M059J (cell line): Measurements from ENCODE around the gene PCCA.

DNA sequence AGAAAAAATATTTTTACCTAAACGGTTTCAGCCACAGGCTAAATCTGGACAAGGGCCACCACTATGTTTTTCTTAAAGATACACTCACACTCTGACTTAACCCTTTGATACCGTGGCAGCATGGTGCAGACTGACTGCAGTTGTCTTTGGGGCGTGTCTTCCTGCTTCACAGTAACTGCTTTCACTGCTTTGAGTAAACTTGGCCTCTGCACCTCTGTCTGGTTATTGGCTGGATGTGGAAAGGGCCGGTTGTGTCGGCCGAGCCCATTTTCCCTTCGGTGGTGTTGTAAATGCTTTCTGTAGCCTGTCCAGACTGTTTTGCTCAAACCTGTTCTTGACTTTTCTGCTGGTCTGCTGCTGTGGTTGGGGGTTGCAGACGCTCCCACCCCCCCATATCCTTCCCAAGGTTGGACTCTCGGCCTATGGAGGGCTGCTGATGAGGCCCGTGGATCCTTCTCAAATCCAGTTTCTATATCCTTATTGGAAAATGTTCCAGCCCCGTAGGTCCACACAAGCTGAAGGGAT, 90.1 kb upstream of the RNF113B start:
- RAMPAGE, long total RNA = no peak

- RAMPAGE, long total RNA = no peak
Measured at GRCh38 chr13:98285928-98286524, 109.0 kb upstream of the RNF113B start.

GRCh38 chr13:98293225-98293679, 116.2 kb upstream of the RNF113B start:
- RAMPAGE, long total RNA = no peak

DNA sequence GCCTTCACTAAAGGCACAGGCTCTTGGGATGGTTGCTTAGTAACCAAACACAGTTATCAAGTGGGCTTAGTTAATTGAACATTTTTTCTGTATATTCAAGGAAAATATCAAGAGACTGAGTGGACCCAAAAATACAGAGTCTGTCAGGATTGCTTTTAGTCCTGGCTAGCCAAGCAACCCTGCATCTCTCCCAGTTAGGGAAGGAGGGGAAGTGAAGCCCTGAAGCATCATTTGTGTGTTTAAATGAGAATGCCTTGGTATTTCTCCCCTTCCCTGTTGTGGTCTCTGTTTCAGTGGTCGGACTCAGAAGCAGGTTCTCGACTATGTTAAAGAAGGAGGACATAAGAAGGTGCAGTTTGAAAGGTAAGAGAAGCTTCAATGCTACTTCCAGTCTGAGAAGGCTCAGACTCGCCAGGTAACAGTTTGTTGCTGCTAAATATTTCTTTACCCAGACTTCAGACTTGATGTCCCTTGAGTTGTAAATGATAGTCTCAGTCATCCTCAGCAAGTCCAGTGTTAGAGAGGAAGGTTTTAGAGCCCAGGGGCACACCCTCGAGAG, 186.3 kb downstream of the STK24 start:
- RAMPAGE, long total RNA = no peak

GRCh38 chr13:98445075-98446048, 131.5 kb downstream of the STK24 start:
- RAMPAGE, long total RNA = no peak

DNA sequence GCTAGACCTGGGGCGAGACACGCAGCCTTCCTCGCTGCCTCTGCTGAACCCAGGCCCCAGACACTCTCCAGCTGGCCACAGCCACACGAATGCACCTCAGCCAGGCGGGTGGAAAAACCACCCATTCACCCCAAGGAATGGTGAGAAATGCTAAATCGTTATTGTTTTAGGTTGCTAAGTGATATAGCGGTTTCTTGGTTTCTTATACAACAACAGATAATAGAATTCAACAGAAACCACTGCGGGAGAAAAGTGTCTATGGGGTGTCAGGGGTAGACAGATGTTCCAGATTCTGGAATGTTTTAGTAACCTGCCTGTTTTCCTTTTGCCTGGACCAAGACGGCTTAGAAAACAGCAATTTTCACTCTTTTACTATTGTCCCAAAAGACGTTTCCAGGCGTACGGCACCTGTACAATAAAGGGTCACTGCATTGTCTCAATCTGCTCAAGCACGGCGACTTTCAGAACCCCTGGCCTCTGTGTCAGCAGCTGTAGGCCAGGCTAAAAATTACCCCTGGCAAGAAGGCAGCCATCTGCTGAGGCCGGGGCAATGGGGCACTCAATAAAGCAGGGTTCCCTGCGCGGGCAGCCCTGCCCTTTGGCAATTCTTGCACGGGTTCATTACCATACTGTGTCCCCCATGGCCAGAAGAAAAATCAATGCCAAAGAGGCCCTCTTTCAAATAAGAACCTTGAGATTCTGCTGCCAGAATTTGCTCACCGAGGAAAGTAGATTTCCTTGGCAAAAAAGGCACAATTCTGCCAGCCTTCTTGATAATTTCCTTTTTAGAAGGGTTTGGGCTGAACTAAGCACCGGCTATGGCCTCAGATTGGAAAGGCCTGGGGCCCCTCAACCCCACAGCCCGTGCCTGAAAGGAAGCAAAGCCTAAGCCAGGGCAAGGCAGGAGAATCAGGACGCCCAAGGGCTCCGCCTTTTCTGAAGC, 52.2 kb downstream of the STK24 start:
- RAMPAGE, long total RNA = no peak

GRCh38 chr13:98577179-98578349, 657 bp upstream of the STK24 start:
- RAMPAGE, long total RNA = no peak

DNA sequence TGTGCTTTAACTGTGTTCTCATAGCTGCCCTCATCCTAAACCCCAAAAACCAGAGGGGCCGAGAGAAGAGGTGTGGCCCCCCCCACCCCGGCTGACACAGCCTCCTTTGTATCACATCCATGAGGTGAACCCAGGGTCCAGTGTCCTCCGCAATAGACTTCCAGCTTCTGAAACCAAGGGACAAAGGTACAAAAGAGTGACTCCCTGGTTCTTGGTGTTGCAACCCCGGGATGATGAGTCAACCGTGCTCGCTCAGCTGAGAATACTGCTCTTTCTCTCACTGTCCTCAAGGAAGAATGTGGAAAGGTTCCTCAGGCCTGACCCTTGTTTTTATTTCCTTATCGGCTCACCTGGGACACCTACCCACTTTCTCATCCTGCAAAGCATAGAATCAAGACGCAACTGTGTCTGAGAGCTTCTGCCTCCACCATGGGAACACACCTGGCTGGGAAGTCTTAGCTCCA, 5.5 kb downstream of the SLC15A1 start:
- RAMPAGE, long total RNA = no peak

- RAMPAGE, long total RNA = no peak
Measured at GRCh38 chr13:98842875-98843100, 90.3 kb upstream of the SLC15A1 start.

- RAMPAGE, long total RNA = no peak
Measured at GRCh38 chr13:99002024-99002742, 24.3 kb upstream of the DOCK9 start.

DNA sequence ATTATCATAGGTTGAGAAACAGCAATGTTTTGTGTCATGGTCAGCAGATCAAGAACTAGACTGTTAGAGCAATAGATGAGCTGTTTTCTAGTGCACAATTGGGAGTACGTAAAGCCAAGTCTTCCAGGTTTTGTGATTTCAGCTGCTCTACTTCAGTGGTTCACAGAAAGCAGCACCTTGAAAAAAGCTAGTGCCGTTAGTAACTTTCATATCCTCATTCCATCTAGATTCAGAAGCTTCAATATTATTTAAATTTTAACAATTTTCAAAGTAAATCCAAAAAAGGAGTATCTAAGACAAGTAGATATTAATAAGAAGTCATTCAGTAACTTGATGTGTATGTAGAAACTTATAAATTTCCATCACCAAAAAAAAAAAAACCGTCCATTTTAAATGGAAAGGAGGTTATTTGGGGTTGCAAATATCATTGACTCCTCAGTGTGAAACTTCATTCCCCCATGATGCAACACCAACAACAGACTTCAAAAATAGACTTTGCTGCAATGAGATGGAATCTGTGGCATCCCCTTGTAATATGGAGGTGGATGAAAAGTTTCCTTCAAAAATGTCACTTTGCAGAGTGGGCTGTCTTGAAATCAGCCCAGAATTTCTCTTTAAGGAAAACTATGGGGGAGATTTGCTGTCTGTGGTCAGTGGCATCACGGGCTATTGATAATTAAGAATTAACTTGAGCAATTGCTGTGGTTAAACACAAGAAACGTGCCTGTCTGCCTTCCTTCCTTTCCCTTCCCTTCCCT, 1.7 kb downstream of the GPR18 start:
- RAMPAGE, long total RNA = no peak

DNA sequence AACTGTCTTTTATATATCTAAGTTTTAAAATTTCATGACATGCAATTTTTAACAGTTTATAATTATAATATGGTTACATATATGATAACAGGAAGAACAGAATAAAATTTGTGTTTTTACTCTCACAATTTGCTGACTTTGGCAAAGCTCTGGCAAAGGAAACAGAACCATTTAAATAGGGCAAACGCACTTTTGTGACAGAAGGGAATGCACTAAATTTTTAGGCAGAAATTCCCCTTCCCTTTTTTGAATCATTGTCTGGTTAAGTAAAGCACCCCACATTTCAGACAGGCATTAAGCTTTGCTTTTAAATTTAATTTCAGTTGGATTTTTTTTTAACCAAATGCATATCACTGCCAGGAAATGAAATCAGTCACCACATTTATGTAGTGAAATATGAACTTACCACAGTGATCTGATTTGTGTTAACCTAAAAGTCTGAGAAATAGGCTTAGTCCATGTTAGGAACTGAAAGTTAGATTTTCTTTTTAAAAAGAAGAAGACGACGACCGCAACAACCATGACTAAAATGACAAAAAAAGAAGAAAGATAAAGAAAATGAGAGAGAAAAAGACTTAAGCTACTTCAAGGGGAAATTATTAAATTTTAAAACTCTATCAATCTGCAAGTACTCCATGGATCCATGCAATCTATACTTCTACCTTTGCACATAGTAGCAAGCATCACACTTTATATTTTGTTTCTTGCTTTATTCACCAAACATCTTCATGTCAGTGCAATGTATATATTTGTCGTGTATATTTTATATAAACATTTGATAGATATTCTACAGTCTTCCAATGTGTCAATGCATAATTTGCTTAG, 10.7 kb downstream of the GPR183 start:
- RAMPAGE, long total RNA = no peak

- RAMPAGE, long total RNA = no peak
Measured at GRCh38 chr13:99303589-99304965, 3.1 kb downstream of the GPR183 start.

GRCh38 chr13:99340044-99340644, 32.9 kb upstream of the GPR183 start:
- RAMPAGE, long total RNA = no peak

- RAMPAGE, long total RNA = no peak
Measured at GRCh38 chr13:99374408-99375023, 67.3 kb upstream of the GPR183 start.

DNA sequence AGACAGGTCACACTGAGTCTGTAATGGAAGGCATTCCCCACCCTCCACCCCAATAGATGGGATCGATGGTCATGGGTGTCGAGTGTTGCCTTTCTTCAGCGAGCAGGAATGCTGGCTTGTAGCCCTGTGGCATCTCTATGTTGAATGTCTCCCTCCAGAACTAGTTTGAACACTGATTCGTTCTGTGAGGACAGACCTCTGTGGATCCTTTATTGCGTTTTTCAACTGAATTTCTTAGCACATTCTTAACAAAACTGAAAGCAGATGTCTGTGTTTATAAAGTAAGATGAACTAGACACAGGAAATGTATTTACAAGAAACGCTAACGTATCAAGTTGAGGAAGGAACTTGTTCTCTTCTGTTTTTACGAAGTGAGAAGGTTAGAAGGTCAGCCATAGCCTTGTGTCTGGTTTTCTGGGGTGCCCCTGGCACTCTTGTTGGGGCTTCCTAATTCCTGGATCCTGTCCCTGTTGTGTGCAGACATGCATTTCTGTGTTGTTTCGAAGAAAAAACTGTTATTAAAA, 36.8 kb upstream of the TM9SF2 start:
- RAMPAGE, long total RNA = no peak

GRCh38 chr13:99506428-99507130, 5.3 kb downstream of the TM9SF2 start:
- RAMPAGE, long total RNA = no peak

DNA sequence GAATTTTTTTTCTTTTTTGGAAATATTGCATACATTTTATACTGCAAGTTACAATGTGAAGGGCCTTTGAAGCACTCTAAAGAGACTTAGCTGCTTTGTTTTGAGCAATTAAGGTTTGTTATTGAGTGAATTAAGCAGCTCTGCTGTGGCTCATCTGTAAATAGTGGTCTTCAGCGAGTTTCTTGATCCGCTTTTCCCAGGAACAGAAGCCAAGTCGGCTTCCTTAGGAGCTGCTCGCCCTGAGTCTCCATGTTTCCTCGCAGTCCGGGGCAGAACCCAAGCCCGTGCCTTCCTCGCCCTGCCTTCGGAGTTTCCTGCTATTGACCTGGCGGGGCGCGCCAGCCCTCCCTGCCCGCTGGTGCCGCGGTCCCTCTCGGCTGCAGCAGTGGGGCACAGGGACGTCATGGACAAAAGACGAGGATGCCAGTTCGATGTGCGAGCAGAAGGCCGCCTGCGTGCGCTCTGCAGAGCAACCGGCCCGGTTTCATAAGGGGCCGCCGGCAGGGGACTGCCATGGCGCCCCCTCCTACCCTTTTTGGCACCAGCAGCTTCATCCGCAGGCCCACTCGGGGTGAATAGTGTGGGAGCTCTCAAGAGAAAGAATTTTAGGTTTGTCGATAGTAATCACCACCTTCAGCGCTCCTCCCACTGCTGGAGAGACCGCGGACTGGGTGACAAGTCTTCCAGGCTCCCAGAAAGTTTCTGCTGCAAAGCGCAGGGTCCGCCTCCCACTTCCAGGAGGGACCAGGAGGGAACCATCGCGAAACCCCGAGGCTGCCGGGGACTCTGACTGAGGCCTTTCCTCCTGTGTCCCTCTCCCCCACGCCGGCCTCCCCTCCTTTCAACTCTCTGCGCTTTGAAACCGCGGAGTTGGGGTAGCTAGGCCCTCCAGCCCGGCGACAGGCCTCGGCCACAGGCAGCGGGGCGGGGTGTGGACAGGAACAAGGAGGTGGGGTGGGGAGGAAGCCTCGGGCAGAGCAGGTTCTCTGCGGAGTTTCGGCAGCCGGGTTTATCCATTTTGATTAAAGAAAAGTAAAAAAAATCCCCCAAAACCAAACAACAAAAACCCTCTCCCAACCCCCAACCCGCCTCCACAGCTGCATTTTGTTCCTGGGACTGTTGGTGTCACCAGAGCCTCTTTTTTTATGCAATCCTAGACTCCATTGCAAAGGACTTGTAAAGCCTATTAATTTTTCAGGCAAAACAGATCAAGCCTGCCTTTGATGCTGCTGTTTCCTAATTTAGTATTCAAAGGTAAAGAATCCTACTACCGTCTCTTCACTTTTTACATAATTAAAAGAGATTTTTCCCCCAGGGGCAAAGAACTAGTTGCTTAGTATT, 51.7 kb downstream of the CLYBL start:
- RAMPAGE, long total RNA = no peak

DNA sequence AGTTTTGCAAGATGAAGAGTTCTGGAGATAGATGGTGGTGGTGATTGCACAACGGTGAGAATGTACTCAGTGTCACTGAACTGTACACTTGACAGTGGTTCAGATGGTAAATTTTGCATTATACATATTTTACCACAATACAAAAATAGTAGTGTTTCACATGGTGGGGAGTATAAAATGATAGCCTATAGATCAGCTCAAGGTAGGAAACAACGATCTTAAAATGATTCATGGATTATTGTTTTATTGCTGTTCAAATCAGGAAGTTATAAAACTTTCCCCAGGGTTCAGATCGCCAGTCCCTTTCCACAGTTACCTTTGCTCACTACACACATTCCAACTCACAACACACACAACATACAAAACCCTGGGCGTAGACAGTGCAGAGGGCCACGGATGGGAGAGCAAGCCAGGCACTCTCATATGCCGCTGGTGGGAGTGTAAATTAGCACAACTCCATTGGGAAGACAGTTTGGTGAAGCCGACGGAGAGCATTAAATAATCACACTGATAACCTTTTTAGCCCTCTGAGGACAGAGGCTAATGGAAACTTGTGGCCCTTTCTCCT, 145.3 kb downstream of the CLYBL start:
- RAMPAGE, long total RNA = no peak

GRCh38 chr13:100088613-100089739, at the start of gene PCCA:
Gene PCCA, plus strand, starts transcription at chr13:100089093.
- RAMPAGE, long total RNA = no peak